Left lobe of liver (tissue), 1 donor: Measurements from ENCODE around the genes DPP10 and EN1.

DNA sequence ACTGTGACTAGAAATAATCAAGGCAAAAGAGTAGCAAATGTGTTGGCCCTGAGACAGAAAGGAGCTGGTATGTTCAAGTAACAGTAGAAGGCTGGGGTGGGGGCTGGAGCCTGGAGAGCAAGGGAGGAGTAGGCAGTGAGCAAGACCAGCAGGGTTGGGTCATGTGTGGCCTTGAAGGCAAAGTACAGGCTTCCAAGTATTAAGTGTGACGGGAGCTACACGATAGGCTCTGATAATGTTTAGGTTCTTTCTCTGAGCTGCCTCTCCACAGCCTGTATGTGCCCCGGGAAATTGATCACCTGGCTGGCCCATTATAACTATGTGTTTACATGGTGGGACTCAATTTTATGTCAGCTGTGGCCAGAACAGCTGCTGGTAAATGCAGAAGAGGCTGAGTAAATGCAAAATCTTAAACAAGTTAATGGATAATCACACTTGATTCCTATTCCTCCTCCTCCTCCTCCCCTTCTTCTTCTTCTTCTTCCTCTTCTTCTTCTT is 9.2 kb downstream of the IL1F10 start:
- PRO-cap, result no peak

GRCh38 chr2:113088618-113088950 is 20.8 kb downstream of the IL1F10 start:
- PRO-cap, result bidirectional peak, plus-strand start at chr2:113088869, minus-strand start at chr2:113088672

DNA sequence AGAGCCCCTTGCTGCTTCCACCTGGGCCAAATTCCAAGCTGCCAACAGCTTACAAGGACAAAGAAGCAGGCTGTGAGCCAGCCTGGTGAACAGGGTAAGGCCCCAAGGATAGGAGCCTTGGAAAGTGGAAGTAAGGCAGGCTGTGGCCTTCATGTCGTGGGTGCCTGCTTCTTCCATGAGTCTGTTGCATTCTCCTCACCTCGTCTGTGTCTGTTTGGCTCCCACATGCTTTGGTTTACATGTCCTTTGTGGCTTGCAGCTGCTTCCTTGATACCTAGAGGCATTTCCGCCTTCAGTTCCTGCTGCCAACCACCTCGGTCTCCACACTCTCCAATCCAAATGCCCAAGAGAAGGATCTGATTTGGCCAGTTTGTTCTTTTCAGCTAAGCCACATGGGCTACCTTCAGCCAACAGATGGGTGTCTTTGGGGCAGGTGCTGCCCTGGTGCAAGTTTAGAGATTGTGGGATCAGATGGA is 8.0 kb downstream of the PSD4 start:
- PRO-cap, result no peak

GRCh38 chr2:113201142-113201509 is 27.4 kb downstream of the PSD4 start:
- PRO-cap, result no peak

GRCh38 chr2:113211773-113212212 is 38.0 kb downstream of the PSD4 start:
- PRO-cap, result no peak

DNA sequence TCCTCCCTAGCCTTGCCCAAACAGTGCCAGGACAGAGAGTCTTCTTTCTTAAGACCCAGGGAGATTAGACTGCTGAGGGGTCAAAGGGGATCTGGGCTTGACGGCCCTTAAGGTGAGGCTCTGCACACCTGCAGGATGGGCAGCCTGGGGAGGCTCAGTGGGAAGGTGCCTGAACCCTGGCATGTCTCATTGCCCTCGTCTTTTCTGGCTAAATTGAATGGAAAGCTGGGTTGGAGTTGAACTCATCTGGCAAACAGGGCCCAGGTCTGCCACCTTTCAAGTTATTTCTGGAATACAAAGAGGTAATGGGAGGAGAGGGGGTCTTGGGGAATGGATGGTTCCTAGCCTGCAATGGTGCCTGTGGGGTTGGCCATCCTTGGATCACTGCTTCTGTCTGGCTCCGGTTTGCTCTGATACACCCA is 45.2 kb downstream of the PSD4 start:
- PRO-cap, result no peak

- PRO-cap, result no peak
These were observed 31.1 kb downstream of the PAX8 start for GRCh38 chr2:113247542-113248200.

GRCh38 chr2:113317525-113317916 is 38.8 kb upstream of the PAX8 start:
- PRO-cap, result no peak

DNA sequence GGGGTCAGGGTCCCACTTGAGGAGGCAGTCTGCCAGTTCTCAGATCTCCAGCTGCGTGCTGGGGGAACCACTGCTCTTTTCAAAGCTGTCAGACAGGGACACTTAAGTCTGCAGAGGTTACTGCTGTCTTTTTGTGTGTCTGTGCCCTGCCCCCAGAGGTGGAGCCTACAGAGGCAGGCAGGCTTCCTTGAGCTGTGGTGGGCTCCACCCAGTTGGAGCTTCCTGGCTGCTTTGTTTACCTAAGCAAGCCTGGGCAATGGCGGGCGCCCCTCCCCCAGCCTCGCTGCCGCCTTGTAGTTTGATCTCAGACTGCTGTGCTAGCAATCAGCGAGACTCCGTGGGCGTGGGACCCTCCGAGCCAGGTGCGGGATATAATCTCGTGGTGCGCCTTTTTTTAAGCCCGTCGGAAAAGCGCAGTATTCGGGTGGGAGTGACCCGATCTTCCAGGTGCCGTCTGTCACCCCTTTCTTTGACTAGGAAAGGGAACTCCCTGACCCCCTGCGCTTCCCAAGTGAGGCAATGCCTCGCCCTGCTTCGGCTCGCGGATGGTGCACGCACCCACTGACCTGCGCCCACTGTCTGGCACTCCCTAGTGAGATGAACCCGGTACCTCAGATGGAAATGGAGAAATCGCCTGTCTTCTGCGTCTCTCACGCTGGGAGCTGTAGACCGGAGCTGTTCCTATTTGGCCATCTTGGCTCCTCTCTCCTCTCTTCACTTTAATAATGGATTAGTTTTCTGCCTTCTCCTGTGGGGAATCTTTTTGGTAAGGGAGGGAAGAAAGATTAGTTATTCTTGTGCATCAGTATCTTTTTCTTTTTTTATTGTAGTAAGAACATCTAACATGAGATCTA is 21.4 kb upstream of the FOXD4L1 start:
- PRO-cap, result no peak

- PRO-cap, result no peak
These were observed 13.1 kb upstream of the ACTR3 start for GRCh38 chr2:113876592-113877336.

DNA sequence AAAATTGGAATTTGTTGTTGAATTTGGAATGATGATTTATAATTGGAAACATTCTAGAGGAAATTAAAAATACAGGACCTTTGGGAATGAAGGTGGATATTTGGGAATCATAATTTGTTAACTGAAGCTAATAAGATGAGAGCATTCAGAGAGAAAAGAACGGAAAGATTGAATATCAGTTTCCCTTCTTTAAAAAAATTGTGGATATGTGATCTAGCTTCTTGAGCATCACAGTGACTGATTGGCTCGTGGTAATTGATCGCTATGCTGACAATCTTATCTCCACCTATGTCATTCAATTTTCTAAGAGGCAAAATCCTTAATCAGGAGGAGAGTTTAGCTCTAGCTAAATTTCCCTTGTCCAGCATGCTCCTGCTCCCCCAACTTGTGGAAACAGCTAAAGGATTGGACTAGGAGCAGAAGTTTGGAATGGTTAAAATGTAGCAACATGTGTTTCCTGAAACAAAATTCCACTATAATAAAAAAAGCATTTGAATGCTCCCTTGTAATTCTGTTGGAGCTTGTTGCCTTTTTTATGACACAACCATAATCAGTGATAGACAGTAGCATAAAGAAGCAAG is 6.7 kb downstream of the ACTR3 start:
- PRO-cap, result no peak

DNA sequence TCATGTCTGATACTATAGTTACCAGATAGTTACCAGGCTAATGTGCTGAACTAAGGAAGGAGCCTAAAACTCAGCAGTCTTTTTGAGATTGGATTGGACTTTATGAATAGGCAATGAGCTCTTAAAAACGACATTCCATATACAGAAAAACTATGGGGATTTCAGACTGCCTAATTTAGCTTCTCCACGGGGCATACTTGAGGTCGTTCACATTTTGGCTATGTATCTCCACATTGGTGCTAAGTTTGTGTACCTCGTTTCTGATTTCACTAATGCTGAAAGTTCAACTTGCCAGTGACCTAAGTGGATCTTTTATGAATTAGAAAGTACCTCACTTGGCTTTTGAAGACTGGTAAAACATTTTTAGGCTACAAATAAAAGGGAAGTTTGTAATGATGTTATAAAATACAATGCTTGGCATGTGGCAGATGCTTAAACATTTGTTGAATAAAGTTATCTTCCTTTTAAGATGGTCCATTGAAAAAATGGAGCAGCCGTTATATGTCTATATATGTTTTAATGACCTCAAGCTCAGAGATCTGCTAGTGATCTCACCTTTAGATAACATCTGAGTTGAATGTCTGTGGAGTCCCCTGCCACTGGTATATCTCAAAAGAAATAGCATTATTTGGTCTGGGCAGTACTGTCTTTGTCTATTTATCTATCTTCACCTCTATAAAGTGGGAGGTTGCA is 73.5 kb downstream of the ACTR3 start:
- PRO-cap, result no peak

DNA sequence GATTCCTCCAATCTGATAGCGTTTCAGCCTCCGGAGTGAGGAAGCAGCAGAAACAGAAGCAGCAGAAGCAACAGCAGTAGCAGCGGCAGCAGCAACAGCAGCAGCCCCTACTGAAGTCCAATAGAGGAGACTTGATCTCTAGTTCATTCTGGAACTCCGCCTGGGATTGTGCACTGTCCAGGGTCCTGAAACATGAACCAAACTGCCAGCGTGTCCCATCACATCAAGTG is at the start of gene DPP10:
TSS of gene DPP10 (plus strand) at position 55 of the 230 bp plus-strand sequence.
- PRO-cap, result no peak

GRCh38 chr2:115160549-115161043 is 718.2 kb downstream of the DPP10 start:
- PRO-cap, result no peak

- PRO-cap, result no peak
These were observed 713 bp downstream of the DDX18 start for GRCh38 chr2:117815242-117815566.

DNA sequence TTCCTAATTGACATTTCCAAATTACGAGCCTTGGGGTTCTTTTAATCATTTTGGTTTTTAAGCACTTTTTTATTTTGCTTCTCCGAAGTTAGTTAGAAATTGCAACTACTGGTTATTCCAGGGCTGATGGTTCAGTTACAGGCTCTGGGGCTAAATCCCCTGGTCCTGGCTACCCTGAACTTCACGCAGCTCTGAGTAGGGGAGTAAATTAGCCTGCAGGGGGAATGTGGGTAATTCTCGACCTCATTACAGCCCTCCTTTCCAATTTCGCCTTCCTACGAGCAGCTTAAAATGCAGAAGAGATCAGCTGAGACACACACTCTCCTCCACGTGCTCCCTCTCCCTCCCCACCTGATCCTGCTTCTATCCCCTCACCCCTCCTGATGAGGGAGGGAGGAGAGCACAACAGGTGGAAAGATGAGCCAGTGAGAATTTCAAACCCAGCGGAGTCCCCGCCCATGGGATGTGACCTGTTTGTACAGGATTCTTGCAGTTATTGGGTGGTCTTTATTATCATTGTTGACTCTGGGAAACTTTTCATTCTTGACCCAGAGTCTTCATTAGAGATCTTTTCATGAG is 35.4 kb downstream of the DDX18 start:
- PRO-cap, result no peak

- PRO-cap, result unidirectional peak, minus-strand start at chr2:118847734
These were observed at the start of gene EN1 for GRCh38 chr2:118847492-118848117. Gene EN1, minus strand, starts transcription at chr2:118847648.

GRCh38 chr2:119213705-119214110 is 9.9 kb upstream of the STEAP3 start:
- PRO-cap, result no peak

DNA sequence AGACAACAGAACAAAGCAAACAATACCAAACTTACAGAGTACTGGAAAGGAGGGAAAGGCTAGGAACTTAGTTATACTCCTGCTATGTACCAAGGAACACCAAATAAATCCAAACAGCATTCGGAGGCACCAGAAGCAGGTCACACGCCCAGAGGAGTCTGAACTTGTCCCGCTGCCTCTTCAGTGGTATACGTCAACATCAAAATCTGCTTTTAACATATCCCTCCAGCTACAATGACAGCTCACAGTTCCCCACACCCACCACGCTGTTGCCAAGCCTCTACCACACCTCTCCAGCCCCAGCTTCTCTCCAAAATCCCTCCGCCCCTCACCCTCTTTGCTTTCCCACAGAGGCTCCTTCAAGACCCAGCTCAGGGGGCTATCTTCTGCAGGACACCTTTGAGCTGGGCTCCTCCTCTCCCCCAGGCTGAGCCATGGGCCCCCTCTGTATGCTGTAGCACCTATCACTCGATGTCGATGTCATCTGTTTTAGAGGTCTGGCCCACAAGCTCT is 17.3 kb downstream of the C2orf76 start:
- PRO-cap, result no peak

GRCh38 chr2:119352141-119352761 is 14.4 kb downstream of the C2orf76 start:
- PRO-cap, result bidirectional peak, plus-strand start at chr2:119352640, minus-strand start at chr2:119352378